Epithelial cell of prostate (primary cell): Measurements from ENCODE around the gene CD46.

GRCh38 chr1:207002526-207003392 is 29.8 kb downstream of the C1orf116 start:
- RRBS: no CpG with 5 or more reads among the region's 3 CpGs

DNA sequence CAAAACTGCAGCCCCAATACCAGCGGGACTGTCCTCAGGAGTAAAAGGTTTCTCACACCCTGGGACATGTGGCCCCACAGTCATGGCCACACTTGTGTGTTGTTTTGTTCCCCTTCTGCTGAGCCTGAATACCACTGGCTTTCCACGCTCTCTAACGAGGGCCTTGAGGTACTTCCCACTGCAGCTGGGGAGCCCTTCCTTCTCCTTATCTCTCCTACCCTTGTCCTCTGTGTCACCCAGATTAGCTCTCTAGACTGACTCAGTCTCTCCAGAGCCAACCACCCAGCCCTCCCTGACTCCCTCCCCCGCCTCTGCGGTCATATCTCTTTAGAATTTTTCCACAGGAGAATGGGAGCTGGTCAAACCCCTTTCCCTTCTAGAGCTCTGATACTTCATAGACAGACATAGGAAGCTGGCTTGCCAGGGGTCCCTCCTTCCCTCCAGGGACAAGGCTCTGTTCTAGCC is 8.2 kb downstream of the C1orf116 start:
- RRBS: no CpG with 5 or more reads among the region's 5 CpGs

- RRBS: no CpG with 5 or more reads among the region's 4 CpGs
Measured at GRCh38 chr1:207029771-207030400, 2.7 kb downstream of the C1orf116 start.

GRCh38 chr1:207031491-207032338 is 841 bp downstream of the C1orf116 start:
- RRBS: no CpG with 5 or more reads among the region's 8 CpGs

DNA sequence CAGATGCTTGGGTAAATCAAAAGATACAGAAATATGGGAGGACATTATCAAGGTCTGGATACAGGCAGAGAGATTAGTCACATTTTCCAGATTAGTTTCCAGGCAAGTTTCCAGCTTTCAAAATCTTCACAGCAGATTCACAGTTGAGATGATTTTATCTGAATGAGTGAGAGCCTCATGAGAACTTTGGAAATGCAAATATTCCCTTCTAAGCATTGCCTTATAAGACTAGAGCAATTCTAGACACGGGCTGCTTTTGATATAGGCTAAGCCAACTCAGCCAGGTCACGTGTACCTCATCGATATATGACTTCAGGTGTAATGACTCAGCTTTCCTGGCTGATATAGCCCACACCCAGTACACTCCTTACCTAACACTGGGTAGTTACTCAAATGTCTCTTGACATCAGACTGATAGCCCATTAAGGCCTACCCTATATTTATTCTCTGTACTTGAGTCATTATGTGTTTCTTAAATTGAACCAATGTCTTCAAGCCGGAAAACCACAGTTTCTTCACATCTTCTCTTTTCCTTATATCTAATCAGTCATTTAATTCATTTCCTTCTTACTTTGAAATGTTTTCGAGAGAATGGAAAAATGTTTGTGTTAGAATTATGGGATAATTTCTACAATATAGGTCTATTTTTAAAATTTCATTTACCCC is 88.8 kb upstream of the CD55 start:
- RRBS: no CpG with 5 or more reads among the region's 5 CpGs

GRCh38 chr1:207298118-207298560 is 23.3 kb upstream of the CD55 start:
- RRBS: no CpG with 5 or more reads among the region's 3 CpGs

DNA sequence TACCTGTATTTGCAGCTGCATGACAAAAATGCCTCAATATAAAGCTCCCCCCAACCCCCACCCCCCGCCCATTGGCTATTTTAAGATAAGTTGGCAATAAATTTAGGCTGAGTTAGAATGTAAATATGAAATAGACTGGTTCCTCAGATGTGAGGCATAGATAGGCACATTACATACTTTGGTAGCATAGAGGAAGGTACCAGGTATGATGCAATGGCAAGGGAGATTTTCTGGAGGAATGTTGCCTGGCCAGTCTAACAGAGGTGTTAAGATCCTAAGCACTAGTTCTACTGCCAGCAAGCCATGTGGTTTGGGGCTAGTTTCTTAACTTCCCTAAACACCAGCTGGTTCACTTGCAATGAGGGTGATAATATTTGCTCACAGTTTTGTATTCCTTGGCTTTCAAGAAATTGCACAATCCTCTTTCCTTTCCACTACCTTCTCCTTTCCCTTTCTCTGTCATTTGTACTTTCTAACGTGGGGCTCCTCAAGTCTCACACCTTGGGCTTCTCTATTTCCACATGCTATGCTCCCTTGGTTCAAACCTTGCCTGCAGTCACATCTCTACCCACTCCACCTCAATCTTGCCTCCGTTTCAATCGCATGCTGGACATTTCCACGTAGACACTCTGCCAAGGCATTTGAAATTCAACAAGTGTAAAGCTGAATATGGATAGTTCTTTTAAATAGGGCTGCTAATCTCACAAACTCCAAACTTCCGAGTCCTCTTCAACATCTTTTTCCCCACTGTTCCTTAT is 4.7 kb upstream of the CD55 start:
- RRBS: no CpG with 5 or more reads among the region's 6 CpGs

DNA sequence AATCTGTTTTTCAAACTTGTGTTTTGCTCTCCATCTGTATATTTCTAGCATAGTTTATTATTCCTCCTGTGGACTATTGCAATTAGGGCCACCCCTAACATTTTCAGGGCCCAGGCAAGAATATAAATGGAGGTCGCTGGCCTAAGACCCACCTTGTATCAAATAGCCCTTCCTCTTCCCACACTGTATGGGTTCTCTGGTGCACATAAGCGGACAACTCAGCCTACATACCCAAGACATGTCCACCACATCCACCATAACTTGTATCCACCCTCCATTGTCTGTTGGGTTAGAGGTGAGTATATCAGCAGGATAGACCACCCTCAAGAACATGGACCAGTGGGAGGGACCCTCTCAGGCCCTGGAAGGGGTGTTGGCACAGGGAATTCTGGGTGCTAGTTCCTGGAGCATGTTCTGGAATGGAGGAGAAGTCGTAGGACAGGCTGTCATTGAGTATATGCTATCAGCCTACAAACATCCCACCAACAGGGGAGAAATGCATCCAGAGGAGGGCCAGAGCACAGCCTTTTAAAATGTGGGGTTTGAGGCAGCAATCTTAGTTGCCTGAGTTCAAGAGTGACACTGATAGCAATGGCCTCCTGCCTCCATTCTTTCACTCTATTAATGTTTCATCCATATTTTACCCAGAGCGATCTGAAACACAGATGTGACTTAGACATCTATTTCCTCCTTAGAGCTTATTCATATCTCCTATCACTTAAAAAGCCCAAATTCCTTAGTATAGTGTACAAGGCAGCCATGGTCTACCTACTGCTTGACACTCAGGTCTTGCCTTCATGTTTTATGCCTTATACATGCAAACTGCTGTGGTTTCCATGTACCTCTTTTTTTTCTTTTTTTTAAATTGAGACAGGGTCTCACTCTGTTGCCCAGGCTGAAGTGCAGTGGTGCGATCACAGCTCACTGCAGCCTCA is 7.6 kb downstream of the CD55 start:
- RRBS: no CpG with 5 or more reads among the region's 5 CpGs

DNA sequence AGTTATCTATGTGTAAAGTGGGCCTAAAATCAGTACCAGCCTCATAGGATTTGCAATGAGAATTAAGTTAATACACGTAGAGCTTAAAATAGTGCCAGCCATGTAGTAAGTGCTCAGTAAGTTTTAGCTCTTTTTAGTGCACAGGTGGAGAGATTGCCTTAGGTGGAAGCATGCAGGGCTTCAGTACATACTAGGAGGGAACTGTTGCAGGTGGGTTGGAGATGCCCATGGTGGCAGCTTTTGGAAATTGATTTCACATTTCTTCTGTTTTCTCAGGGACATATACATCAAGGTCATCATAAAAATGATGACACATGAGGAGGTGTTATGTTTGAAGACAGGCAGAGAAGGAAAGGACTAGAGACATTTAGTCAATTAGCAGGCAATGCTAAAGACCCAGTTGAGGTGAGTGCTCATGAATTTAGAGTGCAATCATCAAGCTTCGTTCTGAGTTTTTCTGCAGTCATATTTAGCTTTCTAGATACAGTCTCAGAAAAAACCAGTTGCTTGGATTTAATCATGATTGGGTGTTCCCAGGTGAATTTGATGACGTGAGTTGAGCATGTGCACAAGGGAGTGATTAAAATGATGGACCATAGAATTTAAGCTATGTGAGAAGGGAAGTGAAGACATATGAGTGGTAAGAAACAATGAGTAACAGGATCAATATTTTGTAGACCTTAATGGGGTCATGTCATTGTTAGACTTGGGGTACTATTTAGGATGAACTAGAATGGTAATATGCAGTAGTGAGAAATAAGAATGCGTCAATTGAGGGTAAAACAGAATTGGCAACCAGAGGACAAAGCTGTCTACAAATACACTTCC is 41.1 kb downstream of the CD55 start:
- RRBS: no CpG with 5 or more reads among the region's 4 CpGs

DNA sequence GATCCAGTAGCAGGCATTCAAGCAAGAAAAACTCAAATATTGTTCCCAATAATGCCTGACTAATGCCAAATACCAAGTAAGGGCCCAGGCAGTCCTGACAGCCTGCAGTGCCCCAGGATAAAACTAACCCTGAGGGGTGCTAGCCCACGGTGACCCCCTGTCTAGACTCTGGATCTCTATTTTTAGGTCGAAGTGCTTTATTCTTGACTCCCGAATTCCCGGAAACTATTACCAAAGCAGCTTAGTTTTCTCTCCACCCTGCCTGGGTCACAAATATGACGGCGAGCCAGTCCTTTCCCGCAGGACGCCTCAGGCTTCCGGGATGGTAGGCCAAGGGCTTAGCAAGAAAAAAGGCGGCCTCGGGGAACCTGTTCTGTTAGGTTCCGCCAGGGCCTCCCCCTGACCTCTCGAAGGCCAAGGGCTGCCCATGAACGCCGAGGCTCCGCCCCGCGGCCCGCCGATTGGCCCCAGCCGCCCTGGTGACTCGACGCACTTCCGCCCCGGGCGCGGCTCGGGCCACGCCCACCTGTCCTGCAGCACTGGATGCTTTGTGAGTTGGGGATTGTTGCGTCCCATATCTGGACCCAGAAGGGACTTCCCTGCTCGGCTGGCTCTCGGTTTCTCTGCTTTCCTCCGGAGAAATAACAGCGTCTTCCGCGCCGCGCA is at the start of gene CD46:
CD46 (plus strand) TSS at position 507 of the 666 bp plus-strand sequence.
- RRBS: 1% methylated on average over 4 of the region's 38 CpGs

- RRBS: no CpG with 5 or more reads among the region's 5 CpGs
Measured at GRCh38 chr1:207794063-207795004, 42.5 kb downstream of the CD46 start.

- RRBS: no CpG with 5 or more reads among the region's 11 CpGs
Measured at GRCh38 chr1:207798977-207800054, 47.5 kb downstream of the CD46 start.

- RRBS: no CpG with 5 or more reads among the region's 6 CpGs
Measured at GRCh38 chr1:207811459-207811848, 59.6 kb downstream of the CD46 start.

DNA sequence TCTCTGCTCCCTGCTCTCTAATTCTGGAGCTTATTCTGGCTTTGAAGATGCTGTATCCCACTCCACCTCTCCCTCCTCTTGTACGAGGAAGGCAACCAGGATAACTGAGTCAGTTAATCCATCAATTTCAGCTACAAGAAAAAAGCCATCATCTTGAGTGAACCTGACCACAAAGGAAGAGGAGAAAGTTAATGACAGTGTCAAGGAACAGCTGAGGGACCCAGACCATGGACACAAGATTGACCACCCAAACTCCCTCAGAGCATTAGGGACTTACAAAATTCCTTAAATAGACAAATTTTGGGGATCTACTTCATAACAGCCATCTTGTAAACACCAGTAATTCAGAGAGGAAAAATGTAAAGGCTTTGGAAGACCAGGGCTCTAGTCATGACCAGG is 67.9 kb downstream of the CD46 start:
- RRBS: no CpG with 5 or more reads among the region's 1 CpG

- RRBS: no CpG with 5 or more reads among the region's 24 CpGs
Measured at GRCh38 chr1:207820446-207821571, 69.0 kb downstream of the CD46 start.

- RRBS: 67% methylated on average over 3 of the region's 15 CpGs
Measured at GRCh38 chr1:207910111-207910610, 764 bp downstream of the CD34 start.

- RRBS: 100% methylated on average over 1 of the region's 7 CpGs
Measured at GRCh38 chr1:207922656-207922963, 11.7 kb upstream of the CD34 start.

GRCh38 chr1:207964278-207964934 is 53.5 kb upstream of the CD34 start:
- RRBS: no CpG with 5 or more reads among the region's 17 CpGs

DNA sequence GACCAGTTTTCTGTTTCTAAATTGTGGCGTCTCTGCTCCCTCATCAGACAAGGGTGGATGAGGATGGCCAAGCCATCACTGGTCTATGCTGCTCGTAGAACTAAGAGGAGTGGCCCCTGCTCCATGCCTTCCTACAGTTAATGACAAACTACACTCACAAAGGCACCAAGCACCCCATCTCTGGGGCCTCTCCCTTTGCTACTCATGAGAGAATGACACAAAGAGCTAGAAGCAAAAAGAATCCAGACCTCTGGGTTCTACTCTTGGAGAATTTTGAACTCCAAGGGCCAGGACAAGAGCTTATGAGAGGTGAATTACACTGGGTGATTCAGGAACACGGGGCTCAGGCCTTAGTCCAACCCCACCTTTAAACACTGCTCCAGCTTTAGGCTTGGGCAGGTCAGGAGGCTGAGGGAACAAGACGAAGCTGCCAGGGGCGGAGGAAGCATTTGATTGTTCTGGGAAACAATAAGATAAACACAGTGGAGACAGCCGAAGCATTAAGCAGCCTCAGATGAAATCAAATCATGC is 93.5 kb downstream of the PLXNA2 start:
- RRBS: no CpG with 5 or more reads among the region's 6 CpGs

DNA sequence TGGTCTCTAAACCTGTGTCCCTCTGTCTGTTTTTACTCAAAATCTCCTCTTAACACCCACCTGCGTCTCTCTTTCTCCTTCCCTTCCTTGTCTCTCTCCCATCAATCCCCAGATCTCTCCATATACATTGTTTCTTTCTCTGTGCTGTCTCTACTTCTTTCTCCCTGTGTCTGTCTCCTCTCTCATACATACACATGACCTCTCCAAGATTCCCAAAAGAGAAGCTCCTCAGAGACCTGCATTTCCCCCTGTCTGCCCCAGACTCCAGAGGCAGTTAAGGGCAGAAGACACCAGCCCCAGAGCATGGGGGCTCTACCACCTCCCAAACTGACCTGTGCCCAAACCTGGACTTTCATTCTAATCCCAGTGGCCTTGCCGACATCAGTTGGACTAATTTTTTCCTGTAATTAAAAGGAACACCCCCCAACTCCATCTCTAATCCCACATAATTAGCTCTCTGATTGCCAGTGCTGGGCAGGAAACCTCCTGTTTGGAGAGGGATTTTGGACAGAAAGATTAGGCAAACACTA is 85.9 kb downstream of the PLXNA2 start:
- RRBS: no CpG with 5 or more reads among the region's 2 CpGs